ENCODE measurements around the genes FOXRED2, EIF3D and TEX33.

GRCh38 chr22:36308254-36308703 lies 55.3 kb downstream of the APOL1 start:
- PRO-cap: no peak
CAGE:
- cytosol, long polyA plus RNA: no peak
- long polyA plus RNA: no peak
- nucleus, long polyA plus RNA: no peak

GRCh38 chr22:36316442-36317485 lies 63.8 kb downstream of the APOL1 start:
- PRO-cap: no peak
CAGE:
- cytosol, long polyA plus RNA: no peak
- long polyA plus RNA: no peak
- nucleus, long polyA plus RNA: no peak

GRCh38 chr22:36321302-36321887 lies 66.4 kb downstream of the MYH9 start:
- PRO-cap: no peak
CAGE:
- cytosol, long polyA plus RNA: no peak
- long polyA plus RNA: no peak
- nucleus, long polyA plus RNA: no peak

DNA sequence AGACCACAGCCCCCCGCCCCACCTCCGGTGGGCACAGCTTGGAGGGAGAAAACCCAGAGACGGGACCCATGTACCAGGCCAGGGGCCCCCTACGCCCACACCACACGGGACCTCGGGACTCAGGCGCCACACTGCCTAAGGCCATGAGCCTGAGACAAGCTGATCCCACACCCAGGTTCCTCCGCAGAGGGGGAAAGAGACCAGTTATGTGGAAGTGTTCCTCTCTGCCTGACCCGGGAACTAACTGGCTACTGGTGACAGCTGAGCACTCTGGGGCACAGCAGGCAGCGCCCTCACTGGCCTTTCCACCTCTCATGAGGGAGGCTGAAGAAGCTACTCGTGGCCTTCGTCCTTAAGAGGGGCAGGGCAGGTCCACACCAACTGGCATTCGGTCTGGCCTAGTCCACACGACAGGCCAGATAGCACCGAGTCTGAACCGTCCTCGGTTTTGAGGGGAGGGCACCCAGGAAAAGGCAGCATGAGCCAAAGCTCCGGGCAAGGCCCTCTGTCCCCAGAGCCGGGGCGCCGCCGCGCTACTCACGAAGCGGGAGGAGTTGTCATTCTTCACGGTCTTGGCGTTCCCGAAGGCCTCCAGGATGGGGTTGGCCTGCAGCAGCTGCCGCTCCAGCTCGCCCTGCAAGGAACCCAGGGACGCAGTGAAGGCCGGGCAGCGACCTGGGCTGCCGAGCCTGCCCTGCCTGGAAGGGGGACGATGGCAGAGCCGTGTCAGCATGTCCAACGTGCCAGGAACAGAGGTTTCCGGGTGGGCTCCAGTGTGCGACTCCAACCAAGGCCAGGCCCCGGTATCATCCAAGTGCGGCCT lies 65.7 kb downstream of the MYH9 start:
- PRO-cap: no peak
CAGE:
- cytosol, long polyA plus RNA: no peak
- long polyA plus RNA: no peak
- nucleus, long polyA plus RNA: no peak

DNA sequence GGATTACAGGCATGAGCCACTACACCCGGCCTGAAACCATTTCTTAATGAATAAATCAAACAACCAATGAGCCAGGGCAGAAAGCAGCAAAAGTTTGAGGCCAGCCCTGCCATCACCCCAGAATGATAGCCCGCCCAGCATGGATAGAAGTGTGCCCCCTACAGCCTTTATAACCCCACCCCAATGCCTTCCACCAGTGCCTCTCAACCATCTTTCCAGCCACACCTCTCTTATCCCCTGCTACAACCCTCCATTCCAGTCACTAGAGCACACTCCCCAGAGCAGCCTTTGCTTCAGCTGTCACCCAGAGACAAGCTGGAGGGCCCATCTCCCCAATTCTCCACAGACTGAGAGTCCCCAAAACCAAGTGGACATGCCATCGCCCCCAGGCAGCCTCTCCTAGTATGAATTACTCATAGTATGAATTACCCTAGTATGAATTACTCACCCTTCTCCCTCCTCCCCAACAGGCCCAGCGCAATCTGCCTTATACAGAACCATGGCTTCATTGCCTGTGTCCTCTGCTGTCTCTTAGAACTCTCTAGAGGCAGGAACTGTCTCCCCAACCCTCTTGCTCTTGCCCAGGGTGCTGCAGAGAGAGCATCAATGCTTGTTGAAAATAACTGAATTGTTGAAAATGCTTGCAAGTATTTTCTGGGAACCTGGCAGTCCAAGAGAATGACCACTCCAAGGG lies 24.9 kb downstream of the MYH9 start:
- PRO-cap: no peak
CAGE:
- cytosol, long polyA plus RNA: no peak
- long polyA plus RNA: no peak
- nucleus, long polyA plus RNA: no peak

DNA sequence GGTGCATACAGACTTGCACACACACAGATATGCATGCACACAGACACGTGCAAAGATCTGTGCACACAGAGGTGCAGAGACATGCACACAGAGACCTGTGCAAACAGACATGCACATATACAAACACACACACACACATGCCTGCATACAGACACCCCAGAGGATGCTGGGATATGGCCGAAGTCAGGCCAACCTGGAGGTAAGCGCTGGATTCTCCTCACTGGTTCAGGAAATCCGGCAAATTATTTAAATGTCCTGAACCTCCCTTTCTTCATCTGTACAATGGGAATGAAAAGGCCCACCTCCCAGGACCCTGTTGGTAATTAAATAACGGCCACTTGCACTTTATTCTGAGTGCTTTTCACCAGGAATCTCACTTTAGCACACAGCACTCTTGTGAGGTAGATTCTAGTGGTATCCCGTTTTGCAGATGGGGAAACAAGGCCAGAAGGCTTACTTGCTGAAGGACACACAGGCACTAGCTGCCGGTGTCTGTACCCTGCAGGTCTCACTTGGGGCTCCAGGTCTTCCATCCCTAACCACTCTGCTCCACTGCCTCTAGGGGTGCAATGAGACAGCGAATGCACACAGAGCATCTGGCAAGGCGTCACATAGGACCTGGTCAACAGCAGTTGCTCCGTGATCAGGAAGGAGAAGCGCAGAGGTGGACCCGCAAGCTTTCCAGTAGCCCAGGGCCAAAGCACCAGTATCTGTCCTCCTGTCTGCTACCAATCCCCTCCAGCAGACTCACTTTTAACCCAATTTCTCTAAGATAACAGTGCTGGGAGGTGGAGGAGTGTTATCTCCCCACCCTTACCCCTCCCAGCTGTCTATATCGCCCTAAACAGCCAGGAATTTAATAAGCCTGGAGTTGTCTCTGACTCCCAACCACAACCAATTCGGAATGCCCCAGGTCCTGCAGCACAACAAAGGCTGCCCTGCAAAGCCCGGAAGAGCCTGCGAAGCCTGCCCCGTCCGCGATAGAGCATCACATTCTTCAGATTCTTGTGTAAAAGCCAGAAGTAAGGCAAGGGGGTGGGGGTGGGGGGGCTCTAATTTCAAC lies 19.6 kb downstream of the MYH9 start:
- PRO-cap: no peak
CAGE:
- cytosol, long polyA plus RNA: no peak
- long polyA plus RNA: no peak
- nucleus, long polyA plus RNA: no peak

DNA sequence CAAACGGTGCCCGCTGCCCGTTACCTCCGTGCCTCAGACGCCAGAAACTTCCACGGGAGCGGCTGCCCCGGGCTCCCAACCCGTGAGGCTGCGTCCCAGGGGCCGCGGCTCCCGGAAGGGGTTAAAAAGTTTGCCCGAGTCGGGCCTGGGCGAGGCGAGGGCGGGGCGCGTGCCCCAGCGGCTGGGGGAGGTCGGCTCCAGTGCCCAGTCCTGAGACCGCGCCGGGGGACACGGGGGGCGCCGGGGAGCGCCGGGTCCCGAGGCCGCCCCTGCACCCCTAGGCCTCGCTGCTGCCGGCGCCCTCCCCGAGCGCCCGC lies 507 bp downstream of the MYH9 start:
- PRO-cap: no peak
CAGE:
- cytosol, long polyA plus RNA: no peak
- long polyA plus RNA: no peak
- nucleus, long polyA plus RNA: no peak

- PRO-cap: bidirectional peak, plus-strand start at chr22:36410349, minus-strand start at chr22:36410126; bidirectional peak, plus-strand start at chr22:36410550, minus-strand start at chr22:36410576
CAGE:
- cytosol, long polyA plus RNA: no peak
- long polyA plus RNA: no peak
- nucleus, long polyA plus RNA: no peak
These were observed 22.3 kb upstream of the MYH9 start for GRCh38 chr22:36409755-36410751.

GRCh38 chr22:36416848-36417666 lies 29.3 kb upstream of the MYH9 start:
- PRO-cap: no peak
CAGE:
- cytosol, long polyA plus RNA: no peak
- long polyA plus RNA: no peak
- nucleus, long polyA plus RNA: no peak

DNA sequence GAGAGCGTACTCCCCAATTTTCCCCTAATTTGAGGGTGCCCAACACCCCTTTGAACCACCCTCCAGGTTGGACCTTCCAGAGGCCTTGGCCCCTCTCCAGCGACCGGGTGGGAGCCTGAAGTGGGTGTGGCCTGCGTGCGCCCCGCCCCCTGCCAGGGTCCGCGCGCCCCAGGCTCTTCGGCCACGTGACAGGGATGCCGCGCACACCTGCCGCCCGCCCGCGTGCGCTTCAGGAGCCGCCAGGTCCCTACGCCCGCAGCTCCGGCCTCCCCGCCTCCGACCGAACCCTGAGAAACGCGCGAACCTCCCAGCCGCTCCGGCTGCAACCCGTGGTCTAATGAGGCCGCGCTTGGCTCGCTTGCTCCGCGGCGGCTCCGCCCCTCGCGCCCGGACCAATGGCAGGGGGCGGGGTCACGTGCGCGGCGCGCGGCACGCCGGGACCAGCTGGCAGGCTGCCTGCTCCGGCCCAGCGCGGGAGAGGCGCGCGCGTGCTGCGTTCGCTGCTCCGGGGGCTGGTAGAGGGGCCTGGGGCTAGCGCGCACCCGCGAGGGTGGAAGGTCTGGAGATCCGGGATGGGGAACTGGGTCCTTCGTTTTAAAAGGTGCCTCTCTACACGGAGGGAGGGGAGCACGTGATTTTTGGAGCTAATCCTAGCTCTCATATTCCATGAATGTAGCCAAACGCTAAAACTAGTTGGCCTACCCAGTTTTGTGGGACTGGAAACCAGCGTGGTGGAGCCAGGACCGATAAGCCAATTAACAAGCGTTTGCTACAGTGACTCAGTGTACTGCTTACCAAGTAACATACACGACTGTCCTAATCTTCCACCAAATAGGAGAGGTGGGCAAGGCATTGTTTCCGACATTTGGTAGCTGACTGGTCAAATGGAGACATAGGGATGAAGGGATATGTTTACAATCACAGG lies at the start of gene FOXRED2:
FOXRED2 (minus strand) TSS at position 336 of the 925 bp plus-strand sequence.
- PRO-cap: bidirectional peak, plus-strand start at position 499 of the sequence, minus-strand start at position 294 of the sequence
CAGE:
- cytosol, long polyA plus RNA: no peak
- long polyA plus RNA: no peak
- nucleus, long polyA plus RNA: no peak

- PRO-cap: bidirectional peak, plus-strand start at chr22:36529552, minus-strand start at chr22:36529173
CAGE:
- cytosol, long polyA plus RNA: no peak
- long polyA plus RNA: start-site peak on the minus strand at chr22:36529111-36529217, 339 and 238 reads in 2 replicates
- nucleus, long polyA plus RNA: no peak
These were observed at the start of gene EIF3D for GRCh38 chr22:36528764-36529772. Gene EIF3D, minus strand, starts transcription at chr22:36529166.

GRCh38 chr22:36871800-36872188 lies 11.0 kb downstream of the NCF4 start:
- PRO-cap: no peak
CAGE:
- cytosol, long polyA plus RNA: no peak
- long polyA plus RNA: no peak
- nucleus, long polyA plus RNA: no peak

DNA sequence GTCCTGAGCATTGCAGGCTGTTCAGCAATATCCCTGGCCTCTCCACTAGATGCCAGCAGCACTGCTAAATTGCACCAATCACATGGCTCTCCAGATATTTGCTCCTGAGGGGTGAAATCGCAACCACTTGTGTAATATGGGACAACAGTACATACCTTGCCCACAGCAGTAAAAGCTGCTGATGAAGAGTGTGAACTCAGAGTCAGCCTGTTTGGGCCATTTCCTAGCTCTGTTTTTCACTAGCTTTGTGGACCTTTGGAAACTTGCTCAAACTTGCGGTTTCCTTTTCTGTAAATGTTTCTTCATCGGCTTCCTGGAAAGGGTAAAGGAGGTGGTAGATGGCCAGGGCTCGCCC lies 12.9 kb downstream of the NCF4 start:
- PRO-cap: no peak
CAGE:
- cytosol, long polyA plus RNA: no peak
- long polyA plus RNA: no peak
- nucleus, long polyA plus RNA: no peak

DNA sequence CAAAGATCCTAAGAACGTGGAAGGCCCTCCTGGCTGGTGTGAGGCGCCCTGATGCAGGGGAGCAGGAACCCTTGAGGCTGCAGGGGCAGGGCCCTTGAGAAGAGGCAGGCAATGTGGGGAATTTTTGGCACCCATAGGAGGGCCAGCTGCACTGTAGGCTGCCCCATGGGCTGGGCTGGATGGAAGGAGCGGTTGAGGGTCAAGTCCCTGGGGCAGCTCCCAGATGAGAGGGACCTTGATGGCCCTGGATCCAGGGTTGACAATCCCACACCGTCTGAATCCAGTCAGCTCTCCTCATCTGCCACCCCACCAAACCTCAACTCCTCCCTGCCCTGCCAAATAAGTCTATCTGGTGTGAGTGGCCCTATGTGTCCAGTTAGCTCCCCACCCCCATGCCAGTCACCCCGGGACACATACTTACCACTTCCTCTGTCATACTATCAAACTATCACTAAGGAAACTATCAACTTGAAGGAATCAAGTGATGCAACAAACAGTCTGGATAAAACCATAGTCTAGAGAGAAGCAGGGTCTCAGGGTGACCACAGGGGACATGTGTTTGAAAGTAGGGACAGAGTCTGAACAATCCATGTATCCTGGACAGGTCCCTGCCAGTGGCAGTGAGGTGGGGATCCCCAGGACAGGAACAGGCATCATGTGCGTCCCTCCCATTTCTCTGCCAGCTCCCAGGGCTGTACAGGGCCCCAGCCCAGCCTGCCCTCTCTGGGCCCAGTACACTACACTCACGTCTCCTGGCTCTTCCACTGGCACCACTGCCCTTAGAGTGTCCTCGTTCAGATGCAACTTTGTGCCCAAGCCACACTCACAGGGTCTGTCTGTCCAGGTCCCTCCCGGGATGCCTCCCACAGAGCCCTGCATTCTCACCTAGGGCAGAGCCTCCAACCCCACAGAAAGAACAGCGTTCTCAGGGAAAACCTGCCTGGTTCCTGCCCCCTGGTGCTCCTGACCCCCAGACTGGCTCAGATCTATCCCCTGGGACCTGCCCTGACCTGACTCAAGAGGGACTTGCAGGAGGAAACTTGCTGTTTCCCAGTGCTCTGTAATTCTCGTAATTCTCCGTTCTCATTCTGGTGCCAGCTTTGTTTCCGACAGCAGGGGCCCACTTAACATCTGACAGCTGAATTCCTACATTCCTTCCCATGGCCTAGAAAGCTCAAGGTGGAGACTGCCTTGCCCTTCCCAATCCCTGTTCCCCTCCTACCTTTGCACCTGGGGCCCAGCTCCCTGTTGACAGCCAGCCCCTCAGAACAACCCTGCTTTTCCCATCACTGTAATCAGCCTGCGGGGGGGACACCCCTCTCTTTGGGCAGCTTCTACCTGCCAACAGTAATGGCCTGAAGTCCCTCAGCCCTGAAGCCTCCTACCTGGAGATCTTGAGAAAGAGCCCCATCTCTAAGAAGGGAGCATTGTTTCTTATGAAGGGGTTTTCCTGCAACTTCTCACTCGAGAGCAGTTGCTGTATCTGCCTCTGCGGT lies 12.9 kb upstream of the CSF2RB start:
- PRO-cap: no peak
CAGE:
- cytosol, long polyA plus RNA: no peak
- long polyA plus RNA: no peak
- nucleus, long polyA plus RNA: no peak

DNA sequence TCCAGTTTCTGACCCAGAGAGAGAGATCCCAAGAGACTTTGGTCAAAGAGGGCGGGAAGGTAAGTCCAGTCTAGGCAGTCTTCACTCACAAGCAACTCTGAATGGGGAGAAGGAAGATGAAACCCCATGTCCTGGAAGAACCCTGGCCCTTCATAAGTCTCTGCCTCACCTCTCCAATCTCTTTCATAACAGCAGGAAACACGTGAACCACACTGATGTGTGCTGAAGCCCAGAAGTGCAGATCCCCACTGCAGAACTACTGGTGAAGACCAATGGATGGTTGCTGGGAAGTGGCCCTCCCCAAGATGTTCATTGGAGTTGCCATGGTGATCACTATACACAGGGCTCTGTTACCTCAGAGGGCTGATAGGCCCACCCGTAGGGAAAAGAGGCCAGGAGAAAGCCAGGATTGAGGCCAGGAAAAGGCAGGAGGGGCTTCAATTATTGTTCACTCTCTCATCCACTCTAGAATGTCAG lies at the start of gene TEX33:
TEX33 (minus strand) TSS at position 292 of the 477 bp plus-strand sequence.
- PRO-cap: no peak
CAGE:
- cytosol, long polyA plus RNA: no peak
- long polyA plus RNA: no peak
- nucleus, long polyA plus RNA: no peak

DNA sequence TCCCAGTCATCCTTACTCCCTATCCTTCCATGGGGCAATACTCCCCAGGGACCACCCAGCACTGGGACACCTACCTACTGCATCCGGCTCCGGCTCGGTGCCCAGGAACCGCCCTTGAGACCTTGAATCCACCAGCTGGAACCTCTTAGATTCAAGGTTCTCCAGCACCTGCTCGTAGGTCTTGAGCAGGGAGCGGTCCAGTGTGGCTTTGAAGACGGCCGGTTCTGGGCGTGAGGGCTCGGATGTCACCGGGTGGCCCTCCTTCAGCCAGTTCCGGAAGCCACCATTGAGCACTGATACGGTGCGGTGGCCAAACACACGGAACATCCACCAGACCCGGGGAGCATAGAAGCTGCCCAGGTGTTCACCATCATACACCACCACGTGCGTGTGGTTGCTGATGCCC lies 1.2 kb downstream of the TST start:
- PRO-cap: no peak
CAGE:
- cytosol, long polyA plus RNA: no peak
- long polyA plus RNA: no peak
- nucleus, long polyA plus RNA: no peak

DNA sequence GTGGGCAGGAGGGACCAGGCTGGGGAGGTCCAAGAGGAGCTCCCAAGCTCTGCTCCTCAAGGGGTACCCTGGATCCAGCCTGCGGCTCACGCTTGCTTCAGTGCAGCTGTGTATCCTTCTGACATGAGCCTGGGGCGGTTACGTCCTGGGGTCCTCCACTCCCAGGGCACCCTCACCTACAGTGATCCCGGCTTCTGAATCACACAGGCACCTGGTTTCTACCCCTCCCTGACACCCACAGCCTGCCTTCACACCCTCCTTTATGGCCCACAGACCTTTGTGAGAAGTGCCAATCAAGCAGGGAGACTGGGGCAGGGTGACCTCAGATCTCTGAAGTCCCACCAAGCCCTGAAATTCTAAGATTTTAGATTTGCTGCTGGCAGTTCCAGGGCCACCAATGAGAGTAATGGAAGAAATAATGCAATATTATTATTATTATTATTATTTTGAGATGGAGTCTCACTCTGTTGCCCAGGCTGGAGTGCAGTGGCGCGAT lies 1.5 kb downstream of the MPST start:
- PRO-cap: no peak
CAGE:
- cytosol, long polyA plus RNA: no peak
- long polyA plus RNA: no peak
- nucleus, long polyA plus RNA: no peak

- PRO-cap: no peak
CAGE:
- cytosol, long polyA plus RNA: no peak
- long polyA plus RNA: no peak
- nucleus, long polyA plus RNA: no peak
These were observed 23.3 kb downstream of the KCTD17 start for GRCh38 chr22:37074784-37075206.

DNA sequence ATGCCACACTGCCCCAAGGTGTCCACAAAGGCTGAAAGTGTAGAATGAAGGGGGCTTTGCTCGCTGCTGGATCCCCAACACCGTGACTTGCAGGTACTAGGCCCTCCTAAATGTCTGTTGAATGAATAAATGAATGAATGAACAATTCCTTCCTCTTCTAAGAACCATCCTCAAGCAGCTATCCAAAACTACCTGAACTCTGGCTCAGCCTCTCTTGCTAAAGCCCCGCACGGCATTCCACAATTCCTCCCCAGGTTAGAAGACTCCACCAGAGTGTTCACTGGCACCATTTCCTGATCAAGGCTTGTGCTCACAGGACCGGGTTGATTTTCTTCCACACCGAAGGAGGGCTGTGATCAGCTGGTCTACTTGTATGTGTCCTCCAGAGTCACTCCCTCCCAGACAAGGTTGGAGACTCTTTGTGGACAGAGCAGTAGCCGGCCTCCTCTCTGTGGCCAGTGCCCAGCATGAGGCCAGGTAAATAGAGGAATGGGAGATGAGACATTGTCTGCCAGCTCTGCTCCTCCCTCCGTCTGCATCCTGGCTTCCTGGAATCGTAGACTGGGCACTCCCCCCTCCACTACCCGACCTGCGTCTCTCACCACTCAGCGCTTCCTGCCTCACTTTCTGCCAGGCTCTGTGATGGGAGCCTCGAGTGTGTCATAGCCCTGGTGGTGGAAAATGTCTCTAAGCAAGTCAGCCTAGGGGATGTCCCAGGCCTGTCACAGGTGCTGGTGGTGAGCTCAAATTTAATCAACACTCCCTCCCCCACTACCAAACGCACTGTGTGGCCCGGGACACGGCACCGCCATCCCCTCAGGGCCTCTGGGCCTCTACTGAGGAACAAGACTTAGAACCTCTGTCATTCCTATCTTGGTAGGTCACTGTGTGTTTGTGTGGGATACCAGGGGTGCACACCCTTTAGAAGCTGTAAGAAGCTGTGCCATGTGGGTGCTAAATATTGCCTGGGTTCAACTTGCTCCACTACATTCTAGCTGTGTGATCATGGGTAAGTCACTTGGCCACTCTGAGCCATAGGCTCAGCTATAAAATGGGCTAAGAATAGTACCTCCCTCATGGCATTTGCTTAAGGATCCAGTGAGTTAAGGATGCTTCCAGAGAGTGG lies 12.6 kb upstream of the TMPRSS6 start:
- PRO-cap: no peak
CAGE:
- cytosol, long polyA plus RNA: no peak
- long polyA plus RNA: no peak
- nucleus, long polyA plus RNA: no peak

DNA sequence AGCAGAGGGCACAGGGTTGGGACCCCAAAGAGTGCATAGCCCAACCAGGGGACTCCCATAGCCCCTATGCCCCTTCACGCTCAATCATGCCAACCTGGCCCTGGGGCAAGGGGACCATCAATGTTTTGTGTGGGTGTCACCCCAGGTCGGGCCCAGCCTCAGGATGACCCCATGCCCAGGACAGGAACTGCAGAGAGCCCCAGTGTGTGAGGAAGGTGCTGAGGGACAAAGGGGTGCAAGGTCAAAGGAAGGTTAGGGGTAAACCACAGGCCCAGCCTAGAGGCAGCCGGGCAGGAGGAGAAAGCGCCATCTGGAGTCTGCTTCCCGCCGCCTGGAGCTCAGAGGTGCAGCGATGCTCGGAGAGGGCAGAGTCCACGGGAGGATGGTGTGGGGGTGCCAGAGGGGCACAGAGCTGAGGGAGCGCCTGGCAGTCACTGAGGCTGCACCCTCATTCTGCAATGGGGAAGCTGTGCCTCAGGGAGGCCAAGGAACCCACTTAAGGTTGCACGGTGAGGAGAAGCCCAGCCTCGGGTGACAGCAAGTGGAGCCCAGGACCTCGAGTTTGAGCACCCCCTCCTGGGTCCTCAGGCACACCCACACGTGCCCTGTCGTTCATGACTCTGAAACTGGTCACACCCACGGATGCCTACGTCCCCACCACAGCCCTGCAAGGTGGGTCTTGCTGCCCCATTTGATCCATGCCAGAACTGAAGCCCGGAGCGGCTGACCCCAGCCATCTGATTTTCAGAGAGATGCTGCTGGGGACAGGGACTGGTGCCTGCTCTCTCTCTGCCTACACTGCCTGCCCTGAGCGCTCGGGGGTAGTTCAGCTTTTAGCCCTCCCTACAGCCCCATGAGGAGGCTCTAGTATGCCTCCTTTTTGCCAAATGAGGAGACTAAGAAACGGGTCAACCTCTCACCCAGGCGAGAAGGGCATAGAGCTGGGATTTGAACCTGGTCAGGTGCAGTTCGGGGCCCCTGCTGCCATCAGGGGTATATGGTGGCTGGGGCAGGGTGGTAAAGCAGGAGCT lies 1.6 kb downstream of the IL2RB start:
- PRO-cap: no peak
CAGE:
- cytosol, long polyA plus RNA: no peak
- long polyA plus RNA: no peak
- nucleus, long polyA plus RNA: no peak

All from A549 (cell line).